Endometrial microvascular endothelial cells (primary cell): ENCODE data around the genes F13B and ASPM.

DNA sequence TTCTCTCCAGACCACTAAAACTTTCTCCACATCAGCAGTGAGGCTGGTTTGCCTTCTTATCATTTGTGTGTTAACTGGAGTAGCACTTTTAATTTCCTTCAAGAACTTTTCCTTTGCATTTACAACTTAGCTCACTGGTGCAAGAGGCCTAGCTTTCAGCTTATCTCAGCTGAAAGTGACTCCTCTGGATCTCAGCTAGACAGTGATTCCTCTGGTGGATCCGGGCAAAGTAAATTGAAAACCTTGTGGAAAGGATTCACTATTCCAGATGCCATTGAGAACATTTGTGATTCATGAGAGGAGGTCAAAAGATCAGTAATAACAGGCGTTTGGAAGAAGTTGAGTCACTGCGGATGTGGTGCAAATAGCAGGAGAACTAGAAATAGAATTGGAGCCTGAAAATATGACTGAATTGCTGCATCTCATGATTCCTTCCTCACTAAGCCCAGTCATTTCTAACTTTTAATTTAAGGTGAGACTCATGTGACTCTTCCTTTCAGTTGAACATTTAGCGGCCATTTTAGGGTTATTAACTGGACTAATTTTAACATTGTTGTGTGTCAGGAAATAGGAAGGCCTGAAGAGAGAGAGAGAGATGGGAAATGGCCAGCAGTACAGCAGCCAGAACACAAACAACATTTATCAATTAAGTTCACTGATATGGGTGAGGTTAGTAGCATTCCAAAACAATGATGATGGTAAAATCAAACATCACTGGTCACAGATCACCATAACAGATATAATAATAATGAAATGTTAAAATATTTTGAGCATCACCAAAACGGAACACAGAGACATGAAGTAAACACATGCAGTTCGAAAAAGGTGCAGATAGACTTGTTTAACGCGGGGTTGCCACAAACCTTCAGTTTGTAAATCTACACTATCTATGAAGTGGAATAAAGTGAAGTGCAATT lies 16.0 kb upstream of the RGS1 start:
- RAMPAGE, long total RNA = no peak

DNA sequence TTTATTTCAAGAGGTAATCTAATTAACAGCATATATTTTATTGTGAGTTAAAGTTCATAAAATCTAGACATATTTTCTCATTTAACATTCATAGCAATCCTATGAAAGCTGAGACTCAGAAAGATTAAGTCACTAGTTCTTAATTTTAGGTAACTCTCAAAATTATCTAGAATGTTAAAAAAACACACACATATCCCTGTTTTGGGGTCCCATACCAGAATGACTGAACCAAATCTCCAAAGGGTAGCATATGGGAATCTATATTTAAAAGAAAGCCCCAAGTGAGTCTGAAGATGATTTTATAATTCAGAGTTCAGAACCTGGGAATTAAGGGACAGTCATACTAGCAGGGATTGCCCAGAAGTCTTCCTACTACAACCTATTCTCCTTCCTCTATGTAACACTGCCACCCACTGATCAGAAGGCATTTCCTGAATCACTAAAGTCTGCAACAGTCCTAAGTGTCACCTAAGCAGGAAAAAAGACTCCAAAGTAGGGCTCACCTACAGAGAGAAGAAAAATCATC lies 4.7 kb downstream of the RGS1 start:
- RAMPAGE, long total RNA = no peak

DNA sequence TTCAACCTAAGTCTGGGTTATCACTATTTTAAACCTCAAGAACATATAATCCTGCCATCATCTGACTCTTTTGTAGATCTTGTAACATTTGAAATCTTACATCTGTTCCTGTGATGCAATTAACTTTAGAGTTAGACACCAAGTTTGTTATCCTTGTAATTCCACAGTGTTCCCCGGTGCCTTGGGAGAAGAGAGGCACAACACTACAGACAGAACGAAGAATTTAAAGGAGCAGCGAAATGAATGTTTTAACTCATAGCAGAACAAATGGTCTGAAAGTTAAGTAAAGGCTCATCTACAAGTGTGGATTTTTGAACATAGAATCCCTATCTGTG lies 116.0 kb downstream of the UCHL5 start:
- RAMPAGE, long total RNA = no peak

DNA sequence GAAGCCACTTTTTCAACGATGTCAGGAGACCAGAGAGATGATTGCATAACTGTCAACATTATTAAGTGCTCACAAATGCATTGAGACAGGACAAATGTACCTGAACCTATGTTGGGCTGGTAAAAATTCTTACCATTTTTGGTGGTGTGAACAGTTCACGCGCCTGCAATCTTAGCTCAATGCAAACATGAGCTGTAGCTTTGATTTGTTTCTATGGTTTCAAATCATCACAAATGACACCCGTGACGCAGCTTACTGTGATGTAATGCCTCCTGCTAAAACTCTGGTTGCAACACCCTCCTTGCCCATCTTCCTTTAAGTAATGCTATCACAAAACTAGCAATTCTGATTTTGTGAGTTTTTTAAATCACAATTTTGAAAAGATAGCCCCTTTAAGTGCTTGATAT lies 104.3 kb downstream of the UCHL5 start:
- RAMPAGE, long total RNA = no peak

DNA sequence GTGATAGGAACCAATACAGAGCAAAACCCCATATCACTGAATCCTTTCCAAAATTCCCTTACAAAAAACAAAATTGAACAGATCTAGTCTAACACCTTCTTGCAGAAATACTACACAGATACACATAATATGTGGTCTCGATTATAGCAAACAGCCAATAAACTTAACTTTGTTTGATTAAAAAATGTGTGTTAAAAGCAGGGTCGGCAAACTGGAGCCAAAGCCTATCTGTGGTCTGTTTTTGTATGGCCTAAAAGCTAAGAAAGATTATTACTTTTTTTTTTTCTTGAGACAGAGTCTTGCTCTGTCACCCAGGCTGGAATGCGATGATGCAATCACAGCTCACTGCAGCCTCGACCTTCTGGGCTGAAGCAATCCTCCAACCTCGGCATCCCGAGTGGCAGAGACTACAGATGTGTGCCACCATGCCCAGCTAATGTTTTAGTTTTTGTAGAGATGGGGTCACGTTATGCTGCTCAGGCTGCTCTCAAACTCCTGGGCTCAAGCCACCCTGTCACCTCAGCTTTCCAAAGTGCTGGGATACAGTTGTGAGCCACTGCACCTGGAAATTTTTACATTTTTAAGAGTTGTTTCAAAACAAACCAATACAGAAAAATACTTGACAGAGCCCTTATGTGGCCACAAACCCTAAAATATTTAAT lies 6.4 kb upstream of the GLRX2 start:
- RAMPAGE, long total RNA = no peak

DNA sequence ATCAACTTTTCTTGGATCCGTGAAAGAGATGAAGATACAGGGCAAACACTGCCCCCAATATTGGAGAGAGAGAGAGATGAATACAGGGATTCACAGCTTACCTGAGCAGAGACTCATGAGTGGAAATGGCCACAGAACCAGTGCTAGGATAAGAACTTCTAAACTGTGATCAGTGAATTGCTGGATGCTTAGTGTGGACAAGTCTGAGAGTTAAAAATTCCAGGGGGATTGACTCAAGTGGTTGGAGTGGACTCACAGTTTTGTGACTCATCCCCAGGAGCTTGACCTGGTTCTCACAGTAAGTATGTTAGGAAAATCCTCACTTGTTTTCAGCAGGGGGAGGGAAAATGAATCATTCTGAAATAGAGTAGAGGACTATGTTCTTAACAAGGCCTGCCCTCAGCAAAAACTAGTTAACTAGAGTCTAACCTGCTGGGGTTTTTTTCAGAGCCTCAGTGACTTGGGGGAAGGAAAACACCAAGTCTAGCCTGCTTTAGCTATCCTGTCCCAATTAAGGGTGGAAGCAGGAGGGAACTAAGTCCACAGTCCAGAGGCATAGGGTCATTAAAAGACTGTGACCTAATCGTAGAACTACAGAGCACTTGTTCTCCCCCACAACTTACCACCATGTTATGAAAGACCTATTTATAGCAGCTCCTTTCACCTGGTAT lies 6.2 kb upstream of the CDC73 start:
- RAMPAGE, long total RNA = no peak

- RAMPAGE, long total RNA = no peak
Measured at GRCh38 chr1:193141545-193142135, 19.8 kb downstream of the CDC73 start.

- RAMPAGE, long total RNA = no peak
Measured at GRCh38 chr1:194859242-194860217, 1673.1 kb upstream of the B3GALT2 start.

- RAMPAGE, long total RNA = no peak
Measured at GRCh38 chr1:194911456-194912008, 1696.7 kb downstream of the KCNT2 start.

DNA sequence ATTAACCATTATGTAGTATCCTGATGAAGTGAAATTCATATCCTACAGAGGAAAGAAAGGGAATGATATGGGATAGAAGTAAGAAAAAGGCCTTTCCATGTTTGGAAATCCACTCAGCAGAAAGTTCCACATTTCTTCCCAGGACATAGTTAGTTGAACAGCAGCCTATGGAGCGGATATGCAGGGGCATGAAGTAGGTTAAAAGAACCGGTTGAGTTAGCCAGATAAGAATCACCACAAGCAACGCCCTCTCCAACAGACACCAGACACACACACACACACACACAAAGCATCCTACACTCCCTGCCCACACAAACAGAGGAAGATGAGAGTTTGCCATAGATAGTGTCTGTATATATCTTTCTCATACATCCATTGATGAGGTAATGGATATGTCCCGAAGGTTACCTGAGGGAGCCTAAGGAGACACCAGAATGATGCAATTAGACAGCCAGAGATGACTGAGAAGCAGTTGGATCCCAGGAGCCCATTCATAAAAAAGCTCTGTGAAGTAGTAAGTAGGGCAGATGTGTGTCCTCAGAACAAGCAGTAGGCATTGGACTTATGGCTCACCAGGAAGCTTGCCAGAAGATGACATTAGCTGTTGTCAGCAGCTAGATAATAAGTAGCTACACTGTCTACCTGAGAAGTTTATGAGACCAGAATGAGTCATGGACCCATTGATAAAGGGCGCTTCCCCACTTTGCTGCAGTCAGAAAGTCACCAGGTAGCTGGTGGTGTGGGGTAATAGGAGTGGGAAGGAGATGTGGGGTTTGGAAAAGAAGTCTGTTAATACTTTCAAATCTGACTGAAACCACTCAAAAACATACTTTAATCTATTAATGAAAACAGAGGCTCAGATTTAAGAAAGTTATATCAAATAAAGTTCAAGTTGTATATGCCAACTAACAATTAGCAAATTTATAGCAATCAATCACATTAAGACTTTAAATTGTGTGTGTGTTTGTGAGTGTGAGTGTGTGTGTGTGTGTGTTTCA lies 247.0 kb downstream of the KCNT2 start:
- RAMPAGE, long total RNA = no peak

- RAMPAGE, long total RNA = no peak
Measured at GRCh38 chr1:196650029-196650455, 1.8 kb upstream of the CFH start.

DNA sequence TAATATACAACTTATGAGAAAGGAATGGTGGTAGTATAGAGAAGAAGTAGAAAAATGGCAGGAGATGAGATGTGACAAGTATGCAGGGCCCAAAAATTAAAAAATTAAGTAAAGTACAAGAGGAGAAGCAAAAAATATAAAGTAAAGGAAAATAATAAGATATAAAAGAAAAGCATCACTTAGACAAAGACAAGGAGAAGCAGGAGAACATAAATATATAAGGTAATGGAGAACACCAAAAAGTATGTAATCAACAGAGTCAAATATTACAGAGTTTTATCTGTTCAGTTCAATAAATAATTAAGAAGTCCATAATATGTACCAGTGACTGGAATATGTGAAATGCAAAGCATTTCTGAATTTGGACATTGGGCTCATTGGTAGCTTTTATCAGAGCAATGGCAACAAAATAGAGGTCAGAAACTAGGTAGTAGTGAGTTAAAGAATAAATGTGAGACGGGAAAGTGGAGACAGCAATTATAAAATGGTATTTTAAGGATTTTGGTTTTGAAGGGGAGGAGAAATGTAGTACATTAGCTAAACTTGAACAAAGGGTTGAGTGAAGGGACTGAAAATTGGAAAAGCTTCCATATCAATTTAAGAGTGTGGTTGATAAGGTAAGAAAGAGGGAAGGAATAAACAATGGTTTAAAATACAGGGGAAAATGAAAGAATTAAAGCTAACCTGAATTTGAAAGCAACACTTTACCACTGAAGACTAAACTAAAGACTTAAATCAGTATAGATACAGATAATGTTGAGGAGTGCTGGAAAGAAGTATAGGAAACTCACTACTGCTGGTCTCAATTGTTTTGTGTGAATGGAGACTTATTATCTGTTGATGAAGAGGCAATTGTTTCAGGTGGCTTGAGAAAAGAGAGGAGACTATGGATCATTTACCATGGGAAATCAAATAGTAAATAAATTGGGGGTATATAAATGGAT lies 31.4 kb downstream of the CFH start:
- RAMPAGE, long total RNA = no peak

DNA sequence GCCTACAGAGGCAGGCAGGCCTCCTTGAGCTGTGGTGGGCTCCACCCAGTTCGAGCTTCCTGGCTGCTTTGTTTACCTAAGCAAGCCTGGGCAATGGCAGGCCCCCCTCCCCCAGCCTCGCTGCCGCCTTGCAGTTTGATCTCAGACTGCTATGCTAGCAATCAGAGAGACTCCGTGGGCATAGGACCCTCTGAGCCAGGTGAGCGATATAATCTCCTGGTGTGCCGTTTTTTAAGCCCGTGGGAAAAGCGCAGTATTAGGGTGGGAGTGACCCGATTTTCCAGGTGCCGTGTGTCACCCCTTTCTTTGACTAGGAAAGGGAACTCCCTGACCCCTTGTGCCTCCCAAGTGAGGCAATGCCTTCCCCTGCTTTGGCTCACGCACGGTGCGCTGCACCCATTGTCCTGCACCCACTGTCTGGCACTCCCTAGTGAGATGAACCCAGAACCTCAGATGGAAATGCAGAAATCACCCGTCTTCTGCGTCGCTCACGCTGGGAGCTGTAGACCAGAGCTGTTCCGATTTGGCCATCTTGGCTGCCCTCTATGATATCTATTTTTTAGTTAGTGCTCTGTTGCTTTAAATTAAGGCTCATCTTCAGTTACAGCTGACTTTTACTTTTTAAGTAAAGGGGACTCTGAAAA lies 11.9 kb downstream of the CFHR3 start:
- RAMPAGE, long total RNA = no peak

DNA sequence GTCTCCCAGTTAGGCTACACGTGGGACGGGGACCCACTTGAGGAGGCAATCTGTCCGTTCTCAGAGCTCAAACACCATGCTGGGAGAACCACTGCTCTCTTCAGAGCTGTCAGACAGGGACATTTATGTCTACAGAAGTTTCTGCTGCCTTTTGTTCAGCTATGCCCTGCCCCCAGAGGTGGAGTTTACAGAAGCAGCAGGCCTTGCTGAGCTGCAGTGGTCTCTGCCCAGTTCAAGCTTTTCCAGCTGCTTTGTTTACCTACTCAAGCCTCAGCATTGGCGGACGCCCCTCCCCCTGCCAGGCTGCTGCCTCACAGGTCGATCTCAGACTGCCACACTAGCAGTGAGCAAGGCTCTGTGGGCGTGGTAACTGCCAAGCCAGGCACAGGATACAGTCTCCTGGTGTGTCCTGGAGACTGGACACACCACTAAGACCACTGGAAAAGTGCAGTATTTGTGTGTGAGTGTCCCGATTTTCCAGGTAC lies 14.5 kb downstream of the CFHR5 start:
- RAMPAGE, long total RNA = no peak

DNA sequence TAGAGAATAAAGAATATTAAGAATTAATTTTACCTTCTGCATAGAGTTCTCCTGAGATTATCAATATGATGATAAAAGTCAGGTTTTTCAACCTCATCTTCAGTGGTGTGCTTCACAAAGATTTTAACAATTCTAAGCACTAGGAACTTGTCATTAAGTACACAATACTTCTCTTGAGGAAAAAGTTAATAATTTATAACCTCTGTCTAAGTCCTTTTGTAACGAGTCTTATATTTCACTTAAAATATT lies at the start of gene F13B:
Gene F13B (minus strand): TSS at position 134 of the 249 bp plus-strand sequence.
- RAMPAGE, long total RNA = no peak

DNA sequence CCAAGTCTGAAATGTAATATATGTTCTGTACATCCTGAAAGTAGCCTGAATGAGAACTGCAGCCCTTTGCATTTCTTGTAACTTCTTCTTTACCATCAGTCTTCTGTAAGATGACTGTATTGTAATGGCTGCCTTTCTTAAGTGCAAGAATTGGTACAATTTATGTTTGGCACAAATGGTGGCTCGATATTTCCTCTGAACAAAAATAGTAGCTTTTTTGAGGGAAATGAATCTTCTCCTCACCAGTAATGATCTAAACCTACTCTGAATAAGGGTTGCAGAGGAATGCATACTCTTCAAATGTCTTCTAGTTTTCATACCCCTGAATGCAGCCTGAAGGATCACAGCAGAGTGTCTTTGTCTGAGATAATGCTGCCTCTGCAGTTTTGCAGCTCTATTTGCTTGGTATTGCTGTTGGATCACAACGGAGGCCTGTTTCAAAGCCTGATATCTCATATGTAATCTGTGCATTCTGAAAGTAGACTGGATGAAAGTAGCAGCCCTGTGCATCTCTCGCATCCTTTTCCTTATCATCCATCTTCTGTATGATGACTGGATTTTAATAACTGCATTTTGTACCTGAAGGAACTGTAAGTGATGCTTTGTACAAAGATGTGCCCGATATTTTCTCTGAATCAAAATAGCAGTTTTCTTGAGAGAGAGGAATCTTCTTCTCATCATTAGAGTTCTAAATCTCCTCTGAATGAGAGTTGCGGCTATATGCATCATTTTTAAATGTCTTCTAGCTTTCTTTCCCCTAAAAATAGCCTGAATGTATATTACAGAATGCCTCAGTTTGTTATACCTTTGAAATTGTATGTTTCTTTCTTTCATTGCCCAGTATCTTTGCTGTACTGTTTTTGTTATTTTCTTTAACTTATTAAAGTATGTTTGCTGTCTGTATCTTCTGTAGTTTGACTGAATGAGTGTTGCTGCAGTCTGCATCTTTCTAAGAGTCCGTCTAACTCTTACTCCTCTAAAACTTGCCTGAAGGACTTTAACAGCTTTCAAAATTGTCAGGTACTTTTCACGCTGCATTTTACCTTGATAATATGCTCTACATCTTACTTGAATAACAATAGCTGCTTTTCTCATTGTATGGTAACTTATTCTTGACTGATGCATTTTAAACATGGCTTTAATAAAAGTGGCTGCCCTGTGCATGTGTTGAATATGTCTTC lies 35.1 kb upstream of the F13B start:
- RAMPAGE, long total RNA = no peak

- RAMPAGE, long total RNA = start-site peak on the minus strand at chr1:197146603-197146640, 47 and 26 reads in 2 replicates
Measured at GRCh38 chr1:197145780-197146766, at the start of gene ASPM. ASPM (minus strand) TSS chr1:197146669.

- RAMPAGE, long total RNA = no peak
Measured at GRCh38 chr1:197776178-197776374, 796 bp upstream of the DENND1B start.

GRCh38 chr1:197915472-197916509 lies 1.4 kb upstream of the LHX9 start:
- RAMPAGE, long total RNA = no peak

DNA sequence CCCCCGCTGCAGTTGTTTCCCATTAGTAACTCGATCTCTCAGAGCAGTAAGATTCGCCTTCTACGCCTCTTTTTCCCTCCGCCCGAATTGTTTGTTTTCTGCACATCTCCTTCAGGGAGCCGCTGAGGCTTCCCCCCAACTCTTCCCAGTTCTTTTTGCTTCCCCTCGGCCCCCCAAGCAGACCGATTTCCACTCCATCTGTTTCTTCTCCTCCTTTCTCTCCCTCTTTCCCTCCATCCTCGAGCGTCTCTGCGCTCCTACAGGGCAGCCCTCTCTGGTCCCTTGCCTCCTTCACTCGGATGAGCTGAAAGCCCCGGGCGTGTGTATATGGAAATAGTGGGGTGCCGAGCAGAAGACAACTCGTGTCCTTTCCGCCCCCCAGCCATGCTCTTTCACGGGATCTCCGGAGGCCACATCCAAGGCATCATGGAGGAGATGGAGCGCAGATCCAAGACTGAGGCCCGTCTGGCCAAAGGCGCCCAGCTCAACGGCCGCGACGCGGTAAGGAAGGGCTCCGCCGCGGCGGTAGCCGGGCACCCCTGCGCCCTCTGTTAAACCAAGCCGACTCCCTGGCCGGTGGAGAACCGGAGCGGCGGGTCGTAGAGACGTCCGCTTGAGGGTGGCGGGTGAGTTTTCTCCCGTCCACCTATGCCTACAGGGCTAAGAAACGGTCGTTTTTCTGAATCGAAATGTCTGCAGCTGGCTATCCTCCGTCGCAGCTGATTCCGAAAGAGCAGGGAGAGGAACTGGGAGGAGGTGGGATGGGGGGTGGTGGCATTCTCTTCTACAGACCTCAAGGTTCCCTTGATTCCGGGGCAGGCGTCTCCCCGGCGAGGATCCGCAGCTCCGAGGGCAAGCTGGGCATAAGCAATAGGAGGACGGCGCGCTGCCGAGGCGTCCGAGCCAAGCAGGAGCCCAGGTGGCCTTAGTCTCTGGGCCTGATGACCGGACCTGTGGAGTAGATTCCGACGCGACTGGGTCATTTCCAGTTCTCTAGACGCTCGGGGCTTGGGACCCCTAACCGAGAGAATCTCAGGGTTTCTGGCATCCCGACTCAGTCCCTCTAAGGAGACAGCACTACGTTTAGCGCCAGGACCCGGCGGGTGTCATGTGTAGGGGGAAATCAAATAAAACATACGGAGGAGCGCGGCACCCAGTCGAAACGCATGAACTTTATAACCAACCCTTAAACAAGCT lies 723 bp downstream of the LHX9 start:
- RAMPAGE, long total RNA = no peak